ENCODE measurements around a stretch of chr17.

- PRO-cap: unidirectional peak, minus-strand start at chr17:77020225
Observed at GRCh38 chr17:77019806-77020471, 120.8 kb upstream of the SEC14L1 start.

DNA sequence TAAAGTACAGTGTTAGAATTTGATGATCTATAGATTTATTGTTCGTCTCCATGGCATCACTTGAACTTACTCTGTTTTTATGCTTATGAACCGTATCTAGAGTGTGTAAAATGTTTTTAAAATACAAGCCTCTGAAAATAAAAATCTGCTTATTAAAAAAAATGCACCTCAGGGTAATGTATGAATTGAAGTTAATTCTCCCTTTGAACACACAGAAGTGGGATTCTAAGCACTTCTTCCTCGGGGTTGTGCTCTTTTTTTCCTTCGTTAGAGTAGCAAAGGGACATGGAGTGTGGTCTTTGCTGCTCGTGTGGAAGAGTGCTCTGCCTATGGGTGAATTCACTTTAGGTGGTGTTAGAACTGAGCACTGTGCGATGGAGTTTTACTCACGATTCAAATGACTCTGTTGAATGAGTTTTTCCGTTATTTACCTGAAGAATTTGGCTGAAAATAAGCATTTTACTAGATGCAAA is 3.0 kb downstream of the SEC14L1 start:
- PRO-cap: no peak

GRCh38 chr17:77144176-77144482 is 3.4 kb downstream of the SEC14L1 start:
- PRO-cap: no peak

DNA sequence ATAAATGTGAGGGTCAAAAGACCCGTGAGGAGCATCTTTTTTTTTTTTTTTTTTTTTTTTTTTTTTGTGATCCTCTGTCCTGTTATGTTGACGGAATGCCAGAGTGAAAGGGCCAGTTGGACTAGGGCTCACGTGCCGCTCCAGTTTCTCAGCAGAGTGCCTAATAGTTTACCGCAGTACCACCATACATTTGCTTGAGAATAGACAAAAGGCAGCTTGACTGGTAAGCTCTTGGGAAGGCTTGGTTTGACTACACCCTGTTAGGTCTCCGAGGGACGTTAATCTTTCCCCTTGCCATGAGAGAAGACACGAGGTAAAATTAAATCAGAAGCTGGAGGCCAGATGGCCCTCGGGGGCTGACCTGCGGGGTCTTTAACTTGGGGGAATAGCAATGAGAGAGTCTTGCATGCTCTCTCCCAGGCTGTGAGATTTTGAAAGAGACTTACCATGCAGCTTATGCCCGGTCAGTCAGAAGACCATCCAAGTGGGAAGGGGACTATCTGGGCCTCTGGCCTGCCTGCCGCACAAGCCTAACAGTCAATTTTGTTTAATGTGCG is 28.3 kb downstream of the SEC14L1 start:
- PRO-cap: no peak

DNA sequence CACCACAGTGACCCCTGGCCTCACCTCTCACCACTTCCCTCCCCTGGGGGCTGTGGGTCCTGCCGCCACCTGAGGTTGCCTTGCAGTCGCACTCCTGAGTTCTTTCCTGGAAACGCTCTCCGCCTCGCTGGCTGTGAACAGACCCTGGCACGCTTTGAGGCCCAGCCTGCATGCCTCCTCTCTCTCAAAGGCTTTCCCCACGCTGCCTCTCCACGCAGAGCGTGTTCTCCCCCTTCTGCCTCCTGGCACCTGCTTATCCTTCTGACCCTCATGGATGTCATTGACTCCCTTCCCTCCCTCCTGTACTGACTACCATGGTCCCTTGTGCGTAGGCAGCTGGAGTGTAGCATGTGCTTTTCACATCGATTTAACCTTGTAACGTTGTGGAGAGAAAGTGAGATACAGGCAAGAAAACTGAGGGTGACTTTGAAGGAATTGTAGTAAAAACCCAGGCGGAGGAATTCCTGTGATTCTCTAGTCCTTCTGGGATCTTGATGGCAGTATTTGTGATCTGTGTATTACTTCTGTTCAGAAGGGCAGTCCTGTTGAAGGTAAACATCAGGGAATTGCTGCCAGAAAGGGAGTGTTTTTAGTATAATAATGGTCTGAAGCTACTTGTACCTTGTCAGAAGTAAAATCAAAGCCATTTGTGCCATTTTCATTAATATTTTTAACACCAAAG is 45.6 kb downstream of the SEC14L1 start:
- PRO-cap: no peak

DNA sequence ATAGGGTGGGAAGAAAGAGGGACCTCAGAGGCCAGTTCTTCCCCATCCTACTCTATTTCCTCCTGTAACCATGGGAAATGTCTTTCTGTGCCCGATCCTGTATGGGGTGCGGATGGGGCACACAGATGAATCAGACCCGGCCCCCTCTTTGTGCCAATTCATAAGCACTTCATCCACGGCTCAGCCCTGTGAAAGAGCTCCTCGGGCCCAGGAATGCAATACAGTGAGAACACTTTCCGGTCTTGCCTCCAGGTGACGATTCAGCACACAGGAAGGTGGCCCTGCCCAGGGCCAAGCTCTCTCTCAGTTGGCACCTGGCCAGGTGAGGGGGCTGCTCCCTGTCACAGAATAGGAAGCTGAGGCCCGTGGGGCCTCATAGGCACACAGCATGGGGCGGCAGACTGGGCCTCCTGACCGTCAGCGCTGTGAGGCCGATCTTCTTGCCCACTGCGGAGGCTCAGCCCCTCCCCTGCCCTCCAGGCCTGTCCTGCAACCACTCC is 26.4 kb upstream of the SEPTIN9 start:
- PRO-cap: no peak

DNA sequence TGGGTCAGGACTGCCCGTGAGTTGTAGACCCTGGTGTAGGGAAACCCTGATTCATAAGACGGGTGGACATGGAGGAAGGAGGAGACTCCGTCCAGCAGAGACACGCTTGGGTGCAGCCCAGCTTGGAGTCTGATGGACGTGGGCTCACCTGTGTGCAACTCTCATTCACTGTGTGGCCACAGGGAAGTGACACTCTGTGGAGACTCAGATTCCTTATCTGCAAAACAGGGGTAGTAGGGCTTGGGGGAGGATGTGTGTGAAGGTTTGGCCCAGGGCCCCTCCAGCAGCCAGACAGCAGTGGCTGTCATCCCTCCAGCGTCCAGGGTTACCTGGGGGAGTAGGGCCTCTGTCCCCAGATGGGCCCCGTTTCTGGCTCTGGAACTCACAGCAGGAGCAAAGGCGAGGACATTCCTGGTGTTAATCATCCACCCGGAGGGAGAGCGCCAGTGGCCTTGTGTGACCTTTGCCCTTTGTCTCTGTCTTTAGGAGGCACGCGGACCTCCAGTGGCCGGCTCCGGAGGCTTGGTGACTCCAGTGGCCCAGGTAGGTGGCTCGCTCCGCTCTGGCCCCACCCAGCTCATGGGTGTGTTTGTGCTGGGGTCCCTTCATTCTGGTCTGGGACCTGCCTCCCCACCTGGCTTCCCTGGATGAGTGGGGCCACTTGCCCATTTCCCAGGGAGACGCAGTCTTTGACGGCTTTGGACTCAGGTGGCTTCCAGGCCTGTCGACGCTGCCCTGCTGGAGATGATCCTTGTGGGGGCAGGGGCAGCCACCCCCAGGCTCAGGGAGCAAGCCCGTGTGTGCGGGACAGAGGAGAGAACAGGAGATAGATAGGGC is 25.6 kb downstream of the SEPTIN9 start:
- PRO-cap: no peak

DNA sequence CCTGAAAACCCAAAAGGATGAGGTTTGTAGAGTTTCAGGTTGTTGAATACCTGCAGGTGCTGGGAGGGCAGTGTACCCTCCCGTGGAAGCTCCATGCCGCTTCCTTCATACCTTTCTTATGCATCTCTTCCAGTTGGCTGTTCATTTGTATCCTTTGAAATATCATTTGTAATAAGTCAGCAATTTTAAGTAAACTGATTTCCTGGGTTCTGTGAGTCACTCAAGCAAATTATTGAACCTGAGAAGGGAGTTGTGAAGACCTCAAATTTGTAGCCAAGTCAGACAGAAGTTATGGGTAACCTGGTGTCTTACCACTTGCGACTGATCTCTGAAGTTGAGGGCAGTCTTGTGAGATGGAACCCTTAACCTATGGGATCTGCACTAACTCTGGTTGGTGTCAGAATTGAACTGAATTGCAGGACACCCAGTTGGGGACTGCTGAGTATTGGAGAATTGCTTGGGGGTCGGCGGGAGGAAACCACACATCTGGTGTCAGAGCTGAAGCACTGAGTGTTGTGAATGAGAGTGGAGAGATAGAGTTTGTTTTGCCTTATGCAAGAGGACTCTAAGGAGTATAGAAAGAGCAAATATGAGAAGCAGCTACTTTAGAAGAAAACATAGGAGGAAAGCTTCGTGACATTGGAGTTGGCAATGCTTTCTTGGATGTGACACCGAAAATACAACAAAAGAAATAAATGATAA is 62.2 kb downstream of the SEPTIN9 start:
- PRO-cap: no peak

DNA sequence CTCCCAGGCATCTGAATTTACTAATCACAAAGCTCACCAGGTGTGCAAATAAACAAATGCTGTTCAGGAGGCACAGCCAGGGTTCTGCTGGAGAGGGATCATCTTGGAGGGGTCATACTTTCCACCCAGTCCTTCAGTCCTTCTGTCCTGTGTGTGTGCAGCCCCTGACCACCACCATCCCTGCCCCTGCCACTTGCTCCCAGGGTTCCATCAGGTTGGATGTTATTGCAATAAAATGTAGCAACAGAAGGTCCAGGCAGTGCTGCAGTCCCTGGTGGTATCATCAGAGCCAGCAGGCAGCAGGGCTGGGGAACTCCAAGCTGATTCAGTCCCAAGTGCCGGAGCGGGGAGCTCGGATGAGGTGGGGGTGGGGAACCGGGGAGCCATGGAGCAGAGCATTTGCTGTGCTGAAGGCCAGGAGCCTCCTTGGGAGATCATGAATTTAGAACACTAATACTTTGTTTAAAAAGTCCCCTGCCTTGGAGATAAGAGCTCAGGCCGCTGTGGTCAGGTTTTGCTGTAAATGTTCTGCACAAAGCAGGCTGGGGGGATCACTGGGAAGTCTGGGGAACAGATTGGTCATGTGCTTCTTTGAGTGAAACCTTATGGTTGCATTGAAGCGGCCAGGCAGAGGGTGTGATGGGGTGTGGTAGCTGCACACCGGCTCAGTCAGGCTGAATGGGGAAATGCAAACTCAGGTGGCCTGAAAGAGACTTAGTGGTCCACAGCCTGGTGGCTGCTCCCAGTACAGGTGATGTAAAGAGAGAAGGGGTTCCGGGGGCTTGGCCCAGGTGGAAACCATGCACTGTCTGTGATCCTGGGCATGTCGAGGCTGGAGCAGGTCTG is 85.4 kb downstream of the SEPTIN9 start:
- PRO-cap: unidirectional peak, plus-strand start at position 630 of the sequence

- PRO-cap: no peak
Observed at GRCh38 chr17:77371578-77371894, 90.2 kb downstream of the SEPTIN9 start.

- PRO-cap: no peak
Observed at GRCh38 chr17:77372355-77372730, 91.0 kb downstream of the SEPTIN9 start.

GRCh38 chr17:77394336-77395275 is 113.3 kb downstream of the SEPTIN9 start:
- PRO-cap: no peak

DNA sequence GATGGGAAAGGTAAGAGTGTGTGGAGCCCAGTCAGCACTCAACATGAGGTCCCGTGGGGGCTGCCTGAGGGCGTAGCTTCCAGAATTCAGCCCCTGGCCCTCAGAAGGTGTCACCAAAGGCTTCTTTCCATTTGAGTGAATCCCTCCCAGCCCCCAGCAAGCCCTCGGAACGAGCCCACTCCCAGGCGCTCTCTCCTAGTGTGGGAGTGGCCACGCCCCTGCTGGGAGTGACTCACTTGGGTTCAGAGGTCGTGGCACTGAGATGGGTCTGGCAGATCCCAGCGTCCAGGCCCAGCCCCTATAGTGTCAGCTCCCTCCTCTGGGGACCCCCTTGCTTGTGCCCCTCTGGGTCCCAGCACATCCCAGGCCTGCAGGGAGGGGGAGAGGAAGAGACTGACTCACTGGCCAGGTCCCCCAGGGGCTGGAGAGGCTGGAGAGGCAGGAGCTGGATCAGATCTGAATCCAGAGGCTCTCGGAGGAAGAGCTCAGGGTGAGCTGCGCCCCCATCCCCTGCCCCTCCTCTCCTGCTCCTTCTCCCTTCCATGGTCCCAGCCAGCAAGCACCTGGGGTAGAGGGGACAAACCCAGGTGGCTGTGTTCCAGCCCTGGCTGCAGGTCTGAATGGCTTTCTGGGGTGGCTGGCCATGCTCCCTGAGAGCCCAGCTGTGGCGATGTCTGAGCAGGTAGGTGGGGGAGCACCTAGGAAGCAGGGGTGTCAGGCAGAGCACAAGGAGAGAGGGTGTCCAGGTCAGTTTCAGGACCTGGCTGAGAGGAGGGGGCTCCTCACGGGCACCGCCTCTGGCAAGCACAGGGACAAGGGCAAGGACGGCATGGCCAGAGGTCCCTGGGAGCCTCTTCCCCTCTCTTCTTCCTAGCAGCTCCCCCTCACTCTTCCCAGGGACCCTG is 169.2 kb downstream of the SEPTIN9 start:
- PRO-cap: bidirectional peak, plus-strand start at position 274 of the sequence, minus-strand start at position 197 of the sequence

DNA sequence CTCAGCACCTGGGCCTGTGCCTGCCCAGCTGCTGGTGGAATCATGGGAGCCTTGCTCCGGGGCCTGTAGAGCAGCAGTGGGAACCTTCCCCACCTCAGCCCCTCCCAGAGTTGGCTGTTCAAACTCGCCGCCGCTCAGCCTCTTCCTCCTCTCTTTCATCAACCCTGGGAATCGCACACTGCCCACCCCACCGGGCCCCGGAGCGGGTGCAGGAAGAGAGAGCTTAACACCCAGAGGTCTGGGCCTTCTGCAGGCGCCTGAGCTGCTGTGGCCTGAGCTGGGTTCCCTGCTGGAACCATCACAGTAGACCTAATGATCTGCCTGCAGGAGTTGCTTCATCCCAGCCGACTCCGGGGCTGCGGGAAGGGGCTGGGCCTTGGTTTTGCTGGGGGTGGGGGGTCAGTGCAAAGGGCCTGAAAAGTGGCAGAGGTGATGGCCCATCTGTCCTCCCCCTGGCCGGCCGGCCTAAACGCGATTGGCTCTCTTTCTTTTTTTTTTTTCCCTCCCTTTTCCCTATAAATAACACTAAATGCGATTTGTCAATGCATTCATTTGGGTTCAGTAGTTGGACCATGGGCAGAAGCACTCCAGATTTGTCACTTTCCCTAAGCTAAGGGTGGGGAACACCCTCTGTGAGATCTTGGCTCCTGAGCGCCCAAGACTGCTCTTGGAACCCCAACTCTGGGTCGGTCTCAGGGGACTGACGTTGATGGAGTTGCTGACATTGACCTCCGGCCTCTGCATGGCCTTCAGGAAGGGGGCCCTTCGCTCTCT is 173.4 kb downstream of the SEPTIN9 start:
- PRO-cap: no peak

GRCh38 chr17:77460687-77461186 is 179.4 kb downstream of the SEPTIN9 start:
- PRO-cap: bidirectional peak, plus-strand start at chr17:77460961, minus-strand start at chr17:77460886

DNA sequence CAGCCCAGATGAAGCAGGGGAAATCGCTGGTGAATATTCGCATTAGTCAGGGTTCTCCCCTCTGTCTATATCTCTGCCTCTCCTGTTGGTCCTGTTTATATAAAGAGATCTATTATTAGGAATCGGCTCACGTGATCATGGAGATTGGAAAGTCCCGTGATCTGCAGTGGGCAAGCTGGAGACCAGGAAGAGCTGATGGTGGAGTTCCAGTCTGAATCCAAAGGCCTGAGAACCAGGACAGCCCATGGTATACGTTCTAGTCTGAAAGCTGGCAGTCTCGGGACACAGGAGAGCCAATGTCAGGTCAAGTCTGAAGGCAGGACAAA is 242.3 kb downstream of the SEPTIN9 start:
- PRO-cap: no peak

- PRO-cap: no peak
Observed at GRCh38 chr17:77591086-77591697, 309.9 kb downstream of the SEPTIN9 start.

GRCh38 chr17:77601532-77601962 is 320.2 kb downstream of the SEPTIN9 start:
- PRO-cap: no peak

GRCh38 chr17:77839580-77840439 is 118.7 kb upstream of the TNRC6C start:
- PRO-cap: no peak

GRCh38 chr17:77869482-77870282 is 88.8 kb upstream of the TNRC6C start:
- PRO-cap: bidirectional peak, plus-strand start at chr17:77870012, minus-strand start at chr17:77869735

Data from colic lymph node (tissue), 1 donor.